Right atrium auricular region (tissue), 2 donors: ENCODE data around the gene ZNF839.

DNA sequence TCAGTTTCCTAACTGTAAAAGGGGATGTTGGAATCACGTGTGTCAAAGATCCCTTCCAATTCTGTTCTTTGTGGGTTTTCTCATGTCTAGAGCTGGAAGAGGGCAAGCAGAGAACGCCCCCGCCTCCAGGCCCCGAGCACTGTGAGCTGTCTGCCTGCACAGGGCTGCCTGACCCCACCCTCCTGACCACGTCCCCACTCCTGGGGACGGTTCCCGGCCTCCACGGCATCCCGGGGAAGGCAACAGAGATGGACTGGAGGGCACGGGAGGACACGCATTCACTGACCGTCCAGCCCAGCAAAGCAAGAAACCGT, 287.7 kb upstream of the PPP2R5C start:
- PRO-cap = no peak
- RAMPAGE, long total RNA, 2 experiments = no peak in any of the 2 experiments

GRCh38 chr14:101507033-101507589, 254.4 kb upstream of the PPP2R5C start:
- PRO-cap = bidirectional peak, plus-strand start at chr14:101507202, minus-strand start at chr14:101507105
- RAMPAGE, long total RNA, 2 experiments = no peak in any of the 2 experiments

DNA sequence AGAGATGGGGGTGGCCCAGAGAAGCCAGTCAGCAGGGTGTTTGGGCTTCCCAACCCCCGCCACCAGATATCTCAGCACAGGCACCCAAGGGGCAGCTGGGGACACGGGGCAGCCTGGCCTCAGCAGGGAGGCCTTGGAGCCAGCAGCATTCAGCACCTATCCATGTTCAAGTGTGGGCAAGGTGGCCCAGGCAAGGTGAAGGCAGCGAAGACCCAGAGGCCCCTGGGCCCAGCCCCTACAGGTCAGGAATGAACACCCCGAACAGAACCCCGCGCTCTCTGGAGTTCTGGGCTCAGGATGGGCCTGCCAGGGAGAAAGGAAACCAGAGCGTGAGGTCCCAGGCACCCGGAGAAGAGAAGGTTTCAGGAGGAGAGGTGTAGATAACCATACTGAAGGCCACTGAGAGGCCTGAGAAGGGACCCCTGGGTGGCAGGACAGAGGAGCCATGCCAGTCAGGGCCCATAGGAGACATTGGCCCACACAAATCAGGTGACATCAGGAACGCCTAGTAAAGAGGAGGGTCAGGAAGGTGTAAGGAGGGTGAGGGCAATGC, 234.5 kb upstream of the PPP2R5C start:
- PRO-cap = no peak
- RAMPAGE, long total RNA, 2 experiments = no peak in any of the 2 experiments

- PRO-cap = bidirectional peak, plus-strand start at chr14:101706389, minus-strand start at chr14:101706284
- RAMPAGE, long total RNA, 2 experiments = no peak in any of the 2 experiments
Observed at GRCh38 chr14:101706025-101706641, 55.4 kb upstream of the PPP2R5C start.

DNA sequence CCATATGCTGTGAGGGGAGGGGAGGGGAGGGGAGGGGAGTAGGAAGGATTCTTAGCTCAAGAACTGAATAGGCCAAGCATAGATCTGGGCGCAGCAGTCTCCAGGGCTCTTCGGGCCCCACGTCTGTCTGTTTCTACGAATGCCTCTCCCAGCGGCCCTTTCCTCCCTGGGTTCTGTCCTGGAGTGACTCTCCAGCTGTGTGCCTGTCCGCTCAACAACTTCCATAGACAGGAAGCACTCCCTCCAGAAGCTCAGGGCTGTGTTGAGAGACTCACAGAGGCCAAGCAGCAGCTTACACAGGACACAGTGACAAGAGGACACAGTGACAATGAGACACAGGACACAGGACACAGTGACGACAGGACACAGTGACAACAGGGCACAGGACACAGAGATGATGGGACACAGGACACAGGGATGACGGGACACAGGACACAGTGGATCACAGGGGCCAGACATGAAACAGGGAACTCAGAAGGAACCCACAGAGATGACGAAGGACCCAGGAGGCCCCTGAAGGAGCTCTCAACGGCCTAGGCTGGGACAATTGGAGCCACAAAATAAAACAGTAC, 42.3 kb upstream of the PPP2R5C start:
- PRO-cap = bidirectional peak, plus-strand start at position 428 of the sequence, minus-strand start at position 229 of the sequence
- RAMPAGE, long total RNA, 2 experiments = no peak in any of the 2 experiments

- PRO-cap = no peak
- RAMPAGE, long total RNA, 2 experiments = no peak in any of the 2 experiments
Observed at GRCh38 chr14:101811787-101812648, 50.5 kb downstream of the PPP2R5C start.

GRCh38 chr14:101816004-101816631, 54.6 kb downstream of the PPP2R5C start:
- PRO-cap = no peak
- RAMPAGE, long total RNA, 2 experiments = no peak in any of the 2 experiments

- PRO-cap = no peak
- RAMPAGE, long total RNA, 2 experiments = no peak in any of the 2 experiments
Observed at GRCh38 chr14:101819577-101820149, 58.2 kb downstream of the PPP2R5C start.

DNA sequence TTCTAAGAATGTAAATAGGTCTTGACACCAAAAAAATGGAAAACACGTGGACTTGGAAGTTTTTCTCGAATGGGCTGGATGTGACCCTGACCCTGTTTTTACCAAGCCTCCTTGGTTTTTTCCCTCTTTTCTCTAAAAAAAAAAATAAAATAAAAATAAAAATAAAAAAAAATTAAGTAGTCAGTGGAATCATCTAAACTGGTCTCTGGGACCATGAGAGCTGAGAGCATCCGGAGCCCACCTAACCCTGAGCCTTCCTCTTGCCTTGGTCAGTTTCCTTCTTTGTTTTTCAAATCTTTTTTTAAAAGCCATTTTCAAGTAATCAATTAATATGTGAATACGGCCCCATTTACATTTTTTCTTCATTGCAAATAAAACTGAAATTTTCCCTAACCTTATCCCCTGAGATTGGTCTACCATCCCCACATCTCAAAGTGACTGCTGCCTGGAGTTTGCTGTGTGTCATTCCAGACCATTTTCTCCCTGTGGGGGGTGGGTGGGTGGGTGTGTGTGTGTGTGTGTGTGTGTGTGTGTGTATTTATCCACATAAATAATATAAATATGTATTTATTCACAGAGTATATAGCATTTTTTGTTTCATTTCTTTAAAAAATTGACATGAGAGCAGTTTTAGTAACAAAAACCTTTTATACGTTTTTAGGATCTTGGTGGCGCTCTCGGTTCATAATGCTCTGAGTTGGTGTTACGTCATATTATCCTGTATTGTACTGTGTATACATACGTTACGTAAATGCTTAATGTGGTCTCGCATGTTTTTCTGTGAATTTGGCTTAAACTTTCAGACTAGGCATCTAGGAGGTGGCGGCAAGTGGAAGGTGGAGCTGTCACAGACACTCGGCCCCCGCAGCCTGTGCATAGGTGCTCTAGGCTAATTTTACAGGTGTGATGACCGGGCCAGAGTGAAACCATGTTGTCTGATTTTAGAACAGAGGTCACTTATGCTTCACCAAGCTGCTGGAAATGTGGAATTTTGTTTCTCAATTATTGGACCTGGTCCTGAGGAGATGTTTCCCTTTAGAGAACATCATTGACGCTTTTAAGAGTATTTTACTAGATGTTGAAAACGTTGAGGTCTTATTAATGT, 59.8 kb downstream of the PPP2R5C start:
- PRO-cap = unidirectional peak, plus-strand start at position 802 of the sequence
- RAMPAGE, long total RNA, 2 experiments = no peak in any of the 2 experiments

GRCh38 chr14:102004775-102005327, 40.5 kb downstream of the DYNC1H1 start:
- PRO-cap = no peak
- RAMPAGE, long total RNA, 2 experiments = no peak in any of the 2 experiments

DNA sequence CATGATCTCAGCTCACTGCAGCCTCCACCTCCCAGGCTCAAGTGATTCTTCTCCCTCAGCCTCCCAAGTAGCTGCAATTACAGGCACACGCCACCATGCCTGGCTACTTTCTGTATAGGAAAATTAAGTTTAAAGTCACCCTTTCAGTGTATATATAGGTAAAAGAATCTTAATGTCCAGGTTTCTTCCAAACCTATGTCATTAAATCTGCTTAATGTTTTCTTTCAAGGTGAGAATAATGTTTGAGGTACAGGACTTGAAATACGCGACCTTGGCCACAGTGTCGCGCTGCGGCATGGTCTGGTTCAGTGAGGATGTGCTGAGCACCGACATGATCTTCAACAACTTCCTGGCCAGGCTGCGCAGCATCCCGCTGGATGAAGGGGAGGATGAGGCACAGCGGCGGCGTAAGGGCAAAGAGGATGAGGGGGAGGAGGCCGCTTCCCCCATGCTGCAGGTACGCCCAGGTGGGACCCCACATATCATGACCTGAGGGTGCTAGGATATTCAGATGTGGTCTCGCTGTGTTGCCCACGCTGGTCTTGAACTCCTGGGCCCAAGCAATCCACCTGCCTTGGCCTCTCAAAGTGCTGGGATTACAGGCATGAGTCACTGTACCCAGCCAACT, 50.6 kb downstream of the DYNC1H1 start:
- PRO-cap = no peak
- RAMPAGE, long total RNA, 2 experiments = no peak in any of the 2 experiments

- PRO-cap = no peak
- RAMPAGE, long total RNA, 2 experiments = no peak in any of the 2 experiments
Observed at GRCh38 chr14:102027766-102028262, 59.0 kb downstream of the HSP90AA1 start.

DNA sequence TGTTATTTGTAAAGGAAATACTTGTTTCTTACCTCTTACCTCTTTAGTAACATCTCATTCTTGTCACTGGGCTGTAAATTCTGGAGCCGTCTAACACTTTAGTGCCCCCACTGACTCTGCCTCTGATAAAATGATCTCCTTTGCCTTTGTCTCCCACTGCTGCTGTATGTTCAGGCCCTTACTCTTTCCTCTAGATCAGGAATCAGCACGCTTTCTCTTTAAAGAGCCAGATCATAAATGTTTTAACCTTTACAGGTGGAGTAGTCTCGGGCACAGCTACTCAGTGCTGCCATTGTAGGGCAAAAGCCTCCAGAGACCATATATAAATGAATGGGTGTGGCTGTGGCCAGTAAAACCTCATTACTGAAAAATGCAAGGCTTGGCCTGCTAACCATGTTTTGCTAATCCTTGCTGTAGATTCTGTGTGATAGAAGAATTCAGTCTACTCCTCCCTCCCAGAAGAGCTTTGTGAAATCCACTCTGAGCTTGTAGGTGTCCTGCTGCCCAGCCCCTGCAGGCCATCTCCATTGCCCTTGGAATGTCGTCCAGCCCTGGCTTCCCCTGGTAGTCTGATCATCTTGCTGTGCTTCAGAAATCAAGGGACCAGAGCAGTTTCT, 58.2 kb downstream of the HSP90AA1 start:
- PRO-cap = no peak
- RAMPAGE, long total RNA, 2 experiments = no peak in any of the 2 experiments

DNA sequence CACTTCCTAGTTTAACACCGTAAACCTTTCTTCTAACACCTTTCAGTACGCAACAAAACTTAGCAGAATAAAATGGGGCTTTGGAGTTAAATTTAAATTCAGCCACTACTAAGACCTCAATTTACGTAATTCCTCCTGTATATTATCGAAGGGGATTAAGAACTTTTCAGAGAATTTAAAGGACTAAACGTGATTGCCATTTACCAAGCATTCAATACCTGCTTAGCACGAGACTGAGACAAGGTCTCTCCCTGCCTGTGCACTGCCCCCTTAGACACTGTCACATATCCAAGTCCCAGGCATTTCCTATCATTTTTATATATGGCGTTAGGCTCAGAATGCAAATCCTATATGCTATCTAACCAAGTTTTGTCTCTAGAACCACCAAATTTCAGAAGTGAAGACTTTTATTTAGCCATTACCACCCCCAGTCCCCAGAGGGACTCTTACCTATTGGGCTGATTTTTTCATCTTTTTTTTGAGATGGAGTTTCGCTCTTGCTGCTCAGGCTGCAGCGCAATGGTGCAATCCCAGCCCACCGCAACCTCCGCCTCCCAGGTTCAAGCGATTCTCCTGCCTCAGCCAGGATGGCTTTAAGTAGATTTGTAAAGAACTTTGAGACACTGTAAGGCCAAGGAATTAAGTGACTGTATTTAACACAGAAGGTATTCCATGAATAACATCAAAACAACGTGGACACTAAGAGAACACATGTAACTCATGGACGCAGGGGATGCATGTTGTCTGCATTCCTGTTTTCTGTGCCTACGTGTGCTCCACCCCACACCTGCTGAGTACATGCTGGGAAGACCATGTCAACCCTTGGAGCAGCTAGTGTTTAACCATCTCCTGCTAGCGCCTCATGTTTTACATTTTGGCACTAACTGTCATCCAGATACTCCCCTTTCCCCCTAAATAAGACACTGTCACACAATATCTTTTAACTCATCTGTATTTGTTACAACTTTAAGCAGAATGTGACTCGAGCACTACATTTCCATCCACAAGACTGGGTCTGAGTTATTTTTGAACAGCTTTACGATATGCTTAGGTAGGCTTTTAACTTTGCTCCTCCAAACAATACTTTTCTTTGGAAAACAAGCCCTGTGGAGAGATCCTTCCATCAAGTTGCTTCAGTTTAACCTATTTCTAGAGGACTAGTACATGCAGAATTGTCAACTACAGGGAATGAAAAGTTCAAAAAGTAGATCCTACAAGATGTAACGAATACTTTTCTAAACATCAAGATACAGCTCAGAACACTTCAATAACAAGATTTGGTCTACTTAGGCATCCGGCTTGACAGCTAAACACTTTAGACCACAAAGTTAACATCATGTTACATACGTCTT, 6.3 kb downstream of the HSP90AA1 start:
- PRO-cap = no peak
- RAMPAGE, long total RNA, 2 experiments = no peak in any of the 2 experiments

- PRO-cap = no peak
- RAMPAGE, long total RNA, 2 experiments = start-site peak on the minus strand in 1 of 2 experiments, at chr14:102084960-102084999 at its widest, 182 reads per replicate
Observed at GRCh38 chr14:102084585-102085261, 2.1 kb downstream of the HSP90AA1 start.

DNA sequence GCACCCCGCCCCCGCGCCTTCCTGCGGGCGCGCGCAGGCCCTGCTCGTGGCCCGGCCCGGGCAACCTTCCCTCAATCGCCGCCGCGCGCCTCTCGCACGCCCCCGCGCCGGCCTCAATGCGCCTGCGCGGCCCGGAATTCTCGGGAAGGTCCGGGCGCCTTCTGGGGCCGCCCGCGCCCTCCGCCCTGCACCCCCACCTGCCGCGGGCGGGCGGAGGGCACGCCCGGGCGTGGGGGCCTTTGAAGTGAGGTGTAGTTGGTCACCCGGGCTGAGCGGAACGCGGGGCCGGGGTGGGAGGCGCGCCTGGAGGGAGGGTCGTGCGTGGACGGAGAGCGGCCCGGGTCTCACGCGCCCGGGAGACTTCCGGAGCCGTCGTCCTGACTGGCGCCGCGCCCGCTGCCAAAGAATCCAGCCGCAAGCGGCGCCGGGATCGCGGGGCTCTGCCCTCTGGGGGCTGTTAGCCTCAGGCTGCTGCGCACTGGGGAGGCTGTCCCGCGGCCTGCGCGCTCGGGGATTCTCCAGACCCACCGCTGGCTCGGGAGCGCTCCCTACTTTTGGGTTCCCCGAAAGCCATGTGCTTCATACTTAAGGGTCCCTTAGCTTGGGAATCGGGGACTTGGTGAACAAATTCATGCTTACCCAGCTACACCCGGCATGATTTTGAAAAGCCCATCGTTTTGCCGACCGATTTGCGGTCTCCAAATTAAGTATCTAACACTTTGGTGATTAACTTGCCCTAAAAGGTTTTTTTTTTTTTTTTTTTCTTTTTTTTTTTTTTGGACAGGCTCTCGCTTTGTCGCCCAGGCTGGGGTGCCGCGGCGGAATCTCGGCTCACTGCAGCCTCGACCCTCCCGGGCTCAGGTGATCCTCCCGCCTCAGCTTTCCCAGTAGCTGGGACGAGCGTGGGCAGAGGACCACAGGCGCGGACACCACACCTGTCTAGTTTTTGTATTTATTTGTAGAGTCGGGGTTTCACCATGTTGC, 636 bp upstream of the HSP90AA1 start:
- PRO-cap = bidirectional peak, plus-strand start at position 116 of the sequence, minus-strand start outside the sequence; bidirectional peak, plus-strand start at position 411 of the sequence, minus-strand start at position 379 of the sequence
- RAMPAGE, long total RNA, 2 experiments = no peak in any of the 2 experiments

DNA sequence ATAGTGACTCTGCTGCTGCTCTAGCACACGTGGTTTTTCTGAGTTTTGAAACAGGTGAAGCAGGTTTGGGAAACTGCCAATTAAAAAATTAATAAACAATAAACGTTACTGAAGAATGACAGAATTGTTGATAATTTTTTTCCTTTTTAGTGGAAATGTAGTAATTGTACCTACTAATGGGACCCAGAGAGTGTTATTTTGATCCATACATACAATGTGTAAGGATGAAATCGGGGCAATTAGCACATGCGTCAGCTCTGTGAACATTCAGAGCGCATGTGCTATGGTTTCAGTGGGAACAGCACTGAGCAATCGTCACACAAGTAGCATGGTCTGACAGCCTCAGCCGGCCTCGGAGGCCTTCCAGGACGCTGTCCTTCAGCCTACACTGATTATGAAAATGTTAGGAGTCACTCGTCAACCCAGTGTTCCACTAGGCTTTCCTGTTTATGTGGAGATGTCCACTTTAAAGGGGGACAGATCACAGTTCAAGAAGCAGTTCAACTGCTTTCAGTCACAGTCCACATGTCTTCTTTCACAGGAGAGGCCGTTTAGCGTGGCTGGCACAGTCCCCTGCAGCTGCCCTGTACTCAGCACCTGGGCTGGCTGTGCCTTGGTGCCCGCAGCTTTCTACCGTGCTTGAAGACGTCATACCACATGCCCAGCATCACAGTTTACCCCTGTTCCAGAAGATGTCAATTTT, 51.8 kb downstream of the MOK start:
- PRO-cap = no peak
- RAMPAGE, long total RNA, 2 experiments = no peak in any of the 2 experiments

GRCh38 chr14:102279861-102280443, 25.0 kb downstream of the MOK start:
- PRO-cap = no peak
- RAMPAGE, long total RNA, 2 experiments = no peak in any of the 2 experiments

DNA sequence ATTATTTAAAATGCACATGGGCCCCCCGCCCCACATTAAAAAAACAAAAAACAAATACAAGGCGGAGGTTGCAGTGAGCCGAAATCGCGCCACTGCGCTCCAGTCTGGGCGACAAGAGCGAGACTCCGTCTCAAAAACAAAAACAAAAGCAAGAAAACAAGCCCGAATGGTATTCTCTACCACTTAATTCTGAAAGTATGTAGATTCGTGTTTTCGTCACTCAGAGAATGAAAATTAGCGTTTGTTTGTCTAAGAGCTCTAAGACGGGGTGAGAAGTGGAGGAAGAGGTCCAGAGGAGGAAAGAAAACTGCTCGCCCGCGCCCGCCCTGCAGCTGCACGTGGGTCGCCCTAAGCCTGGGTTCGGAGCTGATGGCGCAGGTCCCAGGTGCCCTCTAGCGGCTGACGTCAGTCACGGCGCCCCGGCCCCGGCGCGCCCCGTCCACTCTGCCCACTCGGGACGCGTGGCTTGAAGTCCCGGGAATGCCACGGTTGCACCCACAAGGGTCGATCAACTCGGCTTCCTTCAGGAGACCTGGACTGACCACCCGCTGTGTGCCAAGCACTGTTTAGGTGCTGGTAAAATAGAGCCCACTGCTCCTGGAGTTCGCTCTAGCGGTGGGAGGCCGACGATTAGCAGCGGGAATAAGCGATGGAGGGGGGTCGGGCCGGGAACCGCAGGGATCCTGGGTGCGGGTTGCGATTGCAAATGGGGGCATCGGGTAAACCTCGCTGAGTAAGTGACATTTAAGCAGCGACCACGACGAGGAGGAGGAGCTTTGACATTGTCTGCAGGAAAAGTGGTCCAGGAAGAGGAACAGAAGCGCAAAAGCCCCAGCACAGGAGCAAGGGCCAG, 5.3 kb upstream of the ZNF839 start:
- PRO-cap = unidirectional peak, minus-strand start at position 340 of the sequence
- RAMPAGE, long total RNA, 2 experiments = no peak in any of the 2 experiments

GRCh38 chr14:102318998-102320058, at the start of gene ZNF839:
ZNF839 (plus strand) TSS chr14:102319746.
- PRO-cap = unidirectional peak, plus-strand start at chr14:102319247; bidirectional peak, plus-strand start at chr14:102319732, minus-strand start at chr14:102319658
- RAMPAGE, long total RNA, 2 experiments = no peak in any of the 2 experiments